ENCODE measurements around a stretch of chr5.

DNA sequence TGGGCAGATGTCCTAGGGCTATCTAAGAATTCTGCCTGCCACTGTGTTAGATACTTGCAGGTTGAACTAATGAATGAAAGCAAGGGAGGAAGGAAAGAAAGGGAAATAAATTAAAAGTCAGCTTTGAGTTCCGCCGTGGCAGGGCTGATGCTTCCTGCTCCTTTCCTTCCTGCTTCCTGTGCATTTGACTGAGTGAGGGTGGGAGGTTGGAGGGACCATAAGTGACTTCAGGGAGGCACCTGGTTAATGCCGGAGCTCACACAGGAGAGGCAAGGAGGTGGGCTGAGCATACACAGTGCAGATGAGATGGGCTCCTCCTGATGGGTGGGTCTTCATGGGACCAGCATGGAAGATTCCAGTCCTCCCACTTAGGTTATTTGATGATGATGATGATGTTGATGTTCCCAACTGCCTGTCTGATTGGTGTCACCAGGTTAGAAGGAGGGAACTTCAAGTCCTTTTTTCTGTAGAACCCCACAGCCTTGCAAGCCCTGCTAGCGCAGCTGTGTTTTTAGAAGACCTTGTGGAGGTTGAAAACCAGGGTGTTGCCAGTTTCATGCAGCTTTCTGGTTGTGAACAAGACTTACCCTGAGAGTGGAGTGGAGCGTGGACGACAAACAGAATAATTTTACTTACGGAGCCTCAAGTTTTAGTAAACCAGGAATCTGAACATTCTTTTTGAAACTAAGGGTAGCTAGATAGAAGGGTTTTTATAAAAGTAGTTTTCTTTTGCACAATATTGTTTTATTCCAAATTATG, 82.9 kb downstream of the TRIO start:
- PRO-cap, result no peak

DNA sequence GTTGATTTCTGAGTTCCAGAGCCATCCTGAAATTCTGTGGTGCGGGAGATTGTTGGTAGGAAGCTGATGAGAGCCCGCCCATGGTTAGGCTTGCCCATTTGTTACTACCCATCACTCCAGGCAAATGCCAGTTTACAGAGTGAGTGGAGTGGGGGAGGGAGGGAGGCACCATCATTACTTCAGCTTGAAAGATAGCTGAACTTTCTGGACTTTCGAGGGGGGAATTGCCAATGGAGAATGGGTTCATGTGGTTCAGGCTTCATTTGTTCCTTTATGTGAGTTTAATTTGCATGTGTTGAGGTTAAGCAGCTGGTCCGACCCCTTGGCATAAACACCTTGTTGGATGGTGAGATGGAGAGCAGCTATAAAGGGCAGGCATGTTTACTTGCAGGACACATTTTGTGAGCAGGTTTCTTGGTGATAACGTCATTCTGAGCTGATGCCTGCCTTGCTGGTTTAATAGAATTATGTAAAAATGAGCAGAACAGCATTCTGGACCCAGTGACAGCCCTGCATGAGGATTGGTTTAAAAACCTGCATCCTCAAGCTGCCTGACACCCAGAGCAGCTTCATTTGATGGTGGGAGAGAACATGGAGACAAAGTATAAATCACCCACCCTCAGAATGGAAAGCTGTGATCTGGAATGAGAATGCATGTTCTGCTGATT, 106.2 kb downstream of the TRIO start:
- PRO-cap, result no peak

DNA sequence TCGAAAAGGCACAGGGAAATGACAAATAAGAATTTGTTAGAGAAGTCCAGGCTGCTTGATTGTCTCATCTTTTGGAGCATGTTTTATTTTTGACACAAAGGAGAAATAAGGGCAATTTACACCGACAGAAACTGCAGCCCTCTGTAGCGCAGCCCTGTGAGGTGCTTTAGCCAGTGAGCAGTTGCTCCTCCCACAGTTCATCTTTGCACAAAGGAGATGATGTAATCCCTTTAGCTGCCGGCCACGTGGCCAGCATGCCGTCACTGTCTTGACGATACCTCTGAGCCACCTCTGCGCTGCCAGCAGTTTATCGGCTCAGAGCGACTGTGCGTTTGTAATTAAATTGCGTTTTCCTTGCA, 106.8 kb downstream of the TRIO start:
- PRO-cap, result no peak

- PRO-cap, result no peak
Observed at GRCh38 chr5:14256929-14257777, 114.0 kb downstream of the TRIO start.

DNA sequence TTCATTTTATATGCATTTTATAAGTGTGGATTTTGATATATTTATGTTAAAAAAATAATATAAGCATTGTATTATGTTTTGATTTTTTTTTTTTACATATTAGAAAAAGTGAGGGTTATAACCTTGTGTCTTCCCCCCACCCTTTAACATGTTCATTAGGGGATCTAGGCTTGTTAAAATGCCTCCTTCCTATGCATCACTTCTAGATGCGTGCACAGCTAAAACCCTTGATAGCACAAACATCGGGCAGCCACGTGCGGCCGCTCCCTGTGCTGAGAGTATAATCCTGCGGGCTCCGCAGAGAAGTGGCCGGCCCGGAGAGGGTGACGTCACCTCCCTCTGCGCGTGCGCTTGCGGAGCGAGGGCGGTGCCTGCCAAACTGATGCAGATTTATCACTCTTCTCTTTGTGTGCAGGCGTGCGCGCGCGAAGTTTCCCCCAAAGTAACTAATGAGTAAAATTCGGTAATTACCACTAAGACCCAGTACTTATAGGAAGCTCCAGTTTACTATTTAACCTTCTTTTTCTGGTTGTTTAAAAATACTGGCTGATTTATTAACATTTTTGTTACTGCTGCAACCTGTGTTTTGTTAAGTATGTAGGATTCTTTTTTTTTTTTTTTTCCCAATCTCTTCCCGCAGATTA, 121.5 kb downstream of the TRIO start:
- PRO-cap, result no peak

DNA sequence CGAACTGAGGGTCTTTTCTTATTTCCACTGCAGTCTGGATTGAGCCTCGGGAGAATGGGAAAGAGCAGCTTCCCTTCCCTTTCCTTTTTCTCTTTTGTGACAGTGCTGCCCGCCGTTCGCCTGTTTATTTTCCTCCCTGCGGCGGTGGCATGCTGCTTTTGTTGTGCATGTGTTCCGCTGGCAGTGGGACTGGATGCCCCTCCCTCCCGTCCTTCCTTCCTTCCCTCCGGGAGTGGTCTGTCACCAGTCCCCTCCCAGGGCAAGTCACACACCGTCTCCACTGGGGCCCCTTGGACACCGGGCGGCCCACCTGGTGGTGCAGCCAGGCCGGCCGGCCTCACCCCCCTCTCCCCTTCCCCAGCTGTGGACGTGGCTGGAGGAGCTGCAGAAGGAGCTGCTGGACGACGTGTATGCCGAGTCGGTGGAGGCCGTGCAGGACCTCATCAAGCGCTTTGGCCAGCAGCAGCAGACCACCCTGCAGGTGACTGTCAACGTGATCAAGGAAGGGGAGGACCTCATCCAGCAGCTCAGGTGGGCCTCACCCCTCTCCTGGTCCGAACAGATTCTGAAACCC, 214.8 kb downstream of the TRIO start:
- PRO-cap, result no peak

DNA sequence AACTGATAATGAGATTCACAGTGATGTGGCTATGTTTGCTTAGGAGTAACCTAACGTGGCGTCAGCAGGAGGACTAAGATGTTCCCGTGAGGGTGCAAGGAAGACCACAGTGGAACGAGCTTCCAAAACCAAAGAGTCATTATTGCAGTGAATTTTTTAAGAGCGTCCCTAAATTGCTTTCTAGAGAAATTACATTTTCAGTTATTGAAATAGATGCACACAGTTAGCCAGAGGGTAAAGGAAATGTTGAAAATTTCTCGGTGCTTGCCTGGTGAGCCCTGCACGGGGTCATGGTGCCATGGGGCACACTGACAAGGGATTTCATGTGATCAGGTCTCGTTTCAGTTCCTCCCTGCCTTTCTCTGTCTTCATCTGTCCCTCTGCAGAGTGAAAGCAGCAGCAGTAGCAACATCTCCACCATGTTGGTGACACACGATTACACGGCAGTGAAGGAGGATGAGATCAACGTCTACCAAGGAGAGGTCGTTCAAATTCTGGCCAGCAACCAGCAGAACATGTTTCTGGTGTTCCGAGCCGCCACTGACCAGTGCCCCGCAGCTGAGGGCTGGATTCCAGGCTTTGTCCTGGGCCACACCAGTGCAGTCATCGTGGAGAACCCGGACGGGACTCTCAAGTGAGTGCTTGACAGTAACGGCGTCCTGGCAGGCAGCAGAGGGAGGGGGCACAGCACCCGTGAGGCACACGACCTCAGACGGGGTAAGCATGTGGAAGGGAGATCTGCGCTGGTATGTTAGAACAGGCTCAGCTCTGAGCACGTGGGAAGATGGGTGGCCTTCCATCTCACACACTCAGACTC, 89.2 kb upstream of the OTULINL start:
- PRO-cap, result no peak

DNA sequence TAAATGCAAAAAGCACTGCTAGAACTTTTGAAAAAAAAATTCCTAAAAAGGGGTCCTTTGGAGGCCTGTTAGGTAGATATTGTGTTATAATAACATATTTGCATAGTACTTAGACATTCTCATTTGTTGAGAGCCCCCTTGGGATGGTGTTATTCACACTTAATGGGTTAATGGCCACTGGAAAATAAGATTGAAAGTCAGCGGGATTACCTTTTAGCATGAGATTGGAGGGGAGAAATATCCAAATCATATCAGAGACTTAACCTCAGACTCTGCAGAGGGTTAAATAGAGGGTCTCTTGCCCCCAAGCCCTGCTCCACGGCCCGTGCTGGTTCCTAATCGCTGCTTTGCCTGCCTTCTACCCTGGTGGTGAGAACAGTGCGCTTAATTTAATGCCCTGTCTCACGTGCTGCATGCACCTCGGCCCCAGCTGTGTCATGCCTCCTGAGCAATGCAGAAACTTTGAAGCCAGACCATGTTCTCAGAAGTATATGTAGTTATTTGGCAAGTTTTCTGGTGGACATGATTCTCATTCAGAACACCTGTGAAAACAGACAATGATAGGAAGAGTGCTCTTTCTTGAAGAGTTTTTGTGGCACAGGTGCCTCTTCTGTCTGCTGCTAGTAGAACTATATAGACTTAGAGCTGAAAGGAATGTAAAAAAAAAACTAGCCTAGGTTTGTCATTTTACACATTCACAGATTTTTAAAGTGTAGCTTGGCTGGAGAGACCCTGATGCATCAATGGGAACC, 1.4 kb downstream of the OTULIN start:
- PRO-cap, result no peak

DNA sequence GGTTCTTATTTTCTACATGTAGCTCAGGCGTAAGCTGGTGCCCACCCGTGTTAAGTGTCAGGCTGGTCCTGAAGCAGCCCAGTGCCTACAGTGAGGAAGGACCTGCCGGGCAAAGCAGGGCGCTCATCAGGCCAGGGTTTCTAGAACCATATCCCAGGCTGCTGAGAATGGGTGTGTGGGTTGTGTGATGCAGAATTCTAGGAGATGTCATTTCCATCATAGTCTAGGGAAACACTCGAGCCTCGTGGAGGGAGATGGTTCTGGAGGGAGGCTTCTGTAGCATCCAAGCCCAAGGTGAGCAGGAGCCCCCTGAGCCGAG, 37.2 kb downstream of the OTULIN start:
- PRO-cap, result no peak

DNA sequence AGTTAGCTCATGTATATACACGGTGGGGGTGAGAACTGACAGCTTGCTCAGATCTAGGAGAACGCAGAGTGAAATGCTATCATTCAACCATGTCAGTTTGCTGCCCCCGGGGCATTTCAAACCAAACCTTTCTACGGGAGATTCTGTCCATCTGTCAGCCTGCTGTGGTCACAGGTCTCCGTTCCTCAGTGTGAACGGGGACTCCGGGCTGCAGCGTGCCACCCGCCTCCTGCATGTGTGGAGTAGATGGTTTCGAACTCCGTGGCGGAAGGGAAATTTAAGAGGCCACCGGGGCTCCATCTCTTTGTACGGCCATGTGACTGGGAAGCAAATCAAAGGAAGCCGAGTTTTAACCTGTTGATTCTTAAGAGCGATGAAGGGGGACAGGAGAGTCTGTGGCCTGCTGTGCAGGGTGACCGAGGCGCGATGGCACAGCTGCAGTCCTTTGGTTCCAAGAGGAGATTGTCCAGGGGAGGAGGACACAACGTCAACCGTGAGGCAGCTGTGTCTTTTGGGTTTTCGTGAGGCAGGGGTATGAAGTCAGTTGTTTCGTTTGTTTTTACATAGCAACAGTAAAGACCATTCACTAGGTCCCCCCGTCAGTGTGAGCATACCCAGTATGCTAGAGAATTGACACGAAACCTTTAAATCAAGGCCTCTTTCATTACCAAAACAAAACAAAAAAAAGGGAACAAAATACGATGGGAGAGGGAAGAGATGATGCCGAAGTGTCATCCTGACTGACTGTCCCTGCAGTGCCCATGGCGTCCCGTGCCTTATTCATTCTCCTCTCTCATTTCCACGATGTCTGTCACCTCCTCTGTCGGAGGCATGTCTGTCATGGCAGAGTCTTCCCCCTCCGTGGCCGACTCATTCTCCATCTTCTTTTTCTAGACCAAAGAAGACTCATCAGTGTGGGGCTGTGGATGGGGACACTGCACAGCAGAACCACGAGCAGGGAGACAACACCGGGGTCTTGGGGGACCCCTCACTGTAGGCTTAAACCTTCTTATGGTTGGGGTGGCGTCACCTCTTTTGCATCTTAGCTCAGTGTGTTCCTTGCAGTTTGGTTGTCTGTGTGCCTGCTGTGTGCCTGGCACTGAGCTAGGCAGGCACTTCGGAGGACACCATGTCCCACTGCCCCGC, 46.3 kb downstream of the OTULIN start:
- PRO-cap, result no peak

DNA sequence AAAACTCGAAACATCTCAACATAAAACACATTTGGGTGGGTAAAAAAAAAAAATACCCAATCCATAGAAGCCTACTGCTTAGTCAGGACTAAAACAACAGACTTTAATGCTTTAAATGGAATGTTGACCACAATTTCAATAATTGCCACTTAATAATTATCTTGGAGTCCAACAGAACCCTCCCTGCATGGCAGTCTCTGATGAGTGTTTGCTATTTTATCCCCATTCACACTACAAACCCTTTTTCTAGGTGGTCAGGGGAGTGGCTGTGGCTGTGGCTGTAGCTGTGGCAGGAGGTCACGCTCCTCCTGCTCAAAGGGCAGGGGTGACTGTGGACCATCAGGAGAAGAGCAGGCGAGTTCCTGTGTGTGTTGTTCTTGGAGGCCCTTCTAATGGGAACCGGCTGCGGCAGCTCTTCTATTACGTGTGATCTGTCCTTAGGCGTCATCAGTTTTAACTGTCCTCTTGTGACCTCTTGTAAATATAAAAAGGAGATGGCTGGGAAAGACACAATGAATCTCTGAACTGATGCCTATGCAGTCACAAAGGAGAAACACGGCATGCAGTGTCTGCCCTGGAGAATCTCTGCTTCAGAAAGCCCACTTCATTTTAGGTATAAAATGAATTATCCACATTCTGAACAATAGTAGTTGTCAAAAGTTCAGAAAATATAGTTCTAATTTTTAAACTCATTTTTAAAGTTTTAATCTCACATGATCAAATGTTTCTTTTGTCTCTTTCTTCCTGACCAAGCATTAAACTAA, 65.1 kb downstream of the ANKH start:
- PRO-cap, result no peak

DNA sequence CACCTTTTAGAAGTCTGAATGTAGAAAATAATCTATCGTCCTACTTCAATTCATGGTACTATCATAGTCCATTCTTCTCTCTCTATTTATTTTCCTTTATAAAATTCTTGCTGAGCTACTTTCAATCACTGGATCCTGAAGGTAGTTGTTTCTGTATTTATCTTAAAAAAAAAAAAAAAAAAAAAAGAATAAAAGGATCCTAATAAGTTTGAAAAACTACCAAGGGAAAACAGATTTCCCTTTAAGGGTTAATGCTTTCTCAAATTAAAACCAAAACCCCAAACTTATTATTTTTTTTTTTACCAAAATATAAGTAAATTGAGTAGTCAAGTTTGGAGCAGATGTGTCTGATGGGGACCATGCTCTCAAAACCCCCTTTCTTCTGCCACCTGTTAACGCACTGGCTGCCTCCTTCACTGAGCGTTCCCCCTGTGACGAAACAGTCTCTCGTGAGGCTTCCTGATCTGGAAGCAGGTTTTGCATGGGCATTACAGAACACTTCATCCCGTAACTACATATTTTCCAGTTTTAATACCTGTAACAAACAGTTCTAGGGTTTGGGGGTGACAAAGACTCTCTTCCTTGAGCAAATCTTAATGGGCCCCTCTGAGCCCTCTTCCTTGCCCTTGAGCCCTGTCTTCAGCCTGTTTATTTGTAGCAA, 59.5 kb downstream of the ANKH start:
- PRO-cap, result no peak

DNA sequence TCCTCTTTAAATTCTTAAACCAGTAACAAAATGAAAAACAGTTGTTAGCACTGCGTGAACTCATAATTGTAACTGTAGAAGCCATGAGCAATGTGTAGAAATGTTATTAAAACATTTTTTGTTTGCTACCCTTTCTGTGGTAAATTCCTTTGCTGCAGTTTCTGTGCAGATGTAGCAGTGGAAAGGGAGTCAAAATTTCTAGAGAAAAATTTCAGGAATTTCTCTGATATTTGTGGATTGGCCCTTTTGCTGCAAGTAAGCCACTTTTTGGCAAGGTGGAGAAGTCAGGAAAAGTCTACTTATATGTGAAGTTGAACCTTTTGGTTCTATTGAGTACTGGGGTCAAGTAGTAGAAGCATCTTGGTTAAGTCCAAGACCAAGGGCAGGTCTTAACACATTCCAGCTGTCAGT, 10.1 kb downstream of the FBXL7 start:
- PRO-cap, result no peak

GRCh38 chr5:15696933-15697283, 196.9 kb downstream of the FBXL7 start:
- PRO-cap, result no peak

DNA sequence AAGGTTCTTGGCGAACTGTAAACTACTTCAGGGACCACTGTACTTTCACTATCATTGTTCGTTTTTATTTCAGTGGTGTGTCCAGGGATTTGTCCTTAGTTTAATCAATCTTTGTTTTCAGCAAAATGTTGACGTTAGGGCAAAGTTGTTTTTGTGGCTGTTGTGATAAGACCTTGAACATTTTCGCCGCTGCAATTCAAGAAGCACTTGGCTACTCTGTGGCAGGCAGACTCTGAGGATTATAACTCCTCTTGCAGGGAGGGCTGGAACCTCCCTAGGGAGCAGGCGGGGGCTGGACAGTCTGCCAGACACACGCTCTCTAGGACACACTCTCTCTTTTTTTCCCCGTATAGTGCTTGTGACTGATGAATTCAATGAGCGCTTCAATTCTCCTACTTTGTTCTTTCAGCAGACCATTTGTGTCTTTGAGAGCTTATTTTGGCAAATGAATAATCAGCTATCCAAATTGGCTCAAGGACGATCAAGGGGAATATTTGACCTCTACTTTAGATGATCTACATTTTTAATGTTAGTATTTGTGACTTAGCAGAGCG, 252.9 kb downstream of the FBXL7 start:
- PRO-cap, result no peak

DNA sequence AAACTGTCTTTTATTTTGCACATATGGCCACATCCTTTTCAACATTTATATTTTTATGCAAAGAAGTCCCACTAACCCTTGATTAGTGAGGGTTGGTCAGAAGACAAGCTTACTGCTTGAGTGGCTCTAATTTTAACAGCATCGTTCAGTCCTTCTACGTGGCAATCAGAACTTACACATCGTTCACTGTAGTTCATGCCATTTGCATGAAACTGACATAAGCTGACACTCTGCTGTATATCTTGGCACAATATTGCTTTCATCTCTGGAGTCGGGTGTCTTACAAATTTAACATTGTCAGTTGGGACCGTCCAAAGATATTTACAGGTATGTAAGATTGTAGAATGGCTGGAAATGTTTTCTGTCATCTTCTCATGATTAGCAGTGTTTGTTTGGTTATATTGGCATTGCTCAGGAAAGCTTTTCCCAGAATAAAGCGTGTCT, 50.6 kb downstream of the MARCHF11 start:
- PRO-cap, result no peak

DNA sequence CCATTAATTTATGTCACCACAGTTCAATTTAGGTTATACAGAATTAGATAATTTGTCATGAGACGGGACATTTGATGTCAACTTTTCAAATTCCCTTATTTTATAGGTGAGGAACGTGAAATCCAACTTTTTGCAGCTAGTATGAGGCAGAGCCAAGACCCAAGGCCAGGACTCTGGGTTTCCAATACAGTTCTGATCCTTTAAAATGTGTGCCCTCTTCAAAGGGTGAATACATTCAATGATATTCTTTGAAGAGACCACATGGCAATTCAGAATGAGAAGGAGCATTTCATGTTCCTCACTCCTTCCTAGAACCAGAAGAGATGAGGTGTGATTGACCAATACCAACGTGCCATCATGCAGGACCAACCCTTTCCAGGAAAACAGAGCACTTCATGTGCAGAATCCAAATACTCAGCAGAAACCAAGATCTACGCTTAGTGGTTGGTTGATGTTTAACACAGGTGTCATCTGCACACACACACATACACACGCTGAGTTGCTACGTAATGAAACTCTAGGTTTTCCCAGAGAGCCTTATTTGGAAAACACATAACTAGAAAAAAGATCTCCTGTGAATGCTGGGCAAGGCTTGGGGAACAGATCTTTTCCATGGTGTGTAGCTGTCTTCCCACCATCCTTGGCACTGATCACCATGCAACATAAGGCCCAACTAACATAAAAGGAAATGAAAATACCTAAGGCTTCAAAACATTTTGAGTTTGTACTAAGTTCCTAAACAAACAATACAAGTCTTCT, 21.0 kb upstream of the ZNF622 start:
- PRO-cap, result no peak

- PRO-cap, result no peak
Observed at GRCh38 chr5:16505238-16506446, 40.0 kb upstream of the ZNF622 start.

DNA sequence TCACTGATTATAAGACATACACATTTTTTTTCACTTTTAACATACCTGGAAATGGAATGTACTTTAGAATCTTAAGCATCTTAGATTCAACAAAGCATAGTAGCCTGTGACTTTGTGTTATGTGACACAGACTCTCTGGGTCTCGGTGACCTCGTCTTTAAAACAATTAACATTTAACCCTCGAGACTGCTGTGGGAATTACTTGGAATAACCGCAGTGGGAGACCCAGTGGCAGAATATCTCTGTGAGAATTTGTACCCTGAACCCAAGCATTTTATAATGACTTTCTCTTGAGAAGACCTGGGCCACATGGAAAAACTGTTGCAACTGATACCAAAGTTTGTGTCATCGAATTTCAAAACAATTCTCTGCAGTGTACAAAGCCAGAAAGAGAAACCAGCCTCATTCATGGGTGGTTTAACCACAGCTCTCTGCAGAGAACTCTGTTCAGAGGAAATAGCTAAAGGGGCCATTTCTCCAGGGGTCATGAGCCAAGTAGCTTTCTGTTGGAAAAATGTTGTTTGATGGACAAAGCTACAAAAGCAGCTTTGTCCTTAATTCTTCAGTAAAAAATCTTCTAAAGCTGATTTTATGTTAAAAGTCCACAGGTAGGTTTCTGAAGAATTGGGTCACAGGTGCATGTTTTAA, 10.0 kb upstream of the RETREG1 start:
- PRO-cap, result no peak

DNA sequence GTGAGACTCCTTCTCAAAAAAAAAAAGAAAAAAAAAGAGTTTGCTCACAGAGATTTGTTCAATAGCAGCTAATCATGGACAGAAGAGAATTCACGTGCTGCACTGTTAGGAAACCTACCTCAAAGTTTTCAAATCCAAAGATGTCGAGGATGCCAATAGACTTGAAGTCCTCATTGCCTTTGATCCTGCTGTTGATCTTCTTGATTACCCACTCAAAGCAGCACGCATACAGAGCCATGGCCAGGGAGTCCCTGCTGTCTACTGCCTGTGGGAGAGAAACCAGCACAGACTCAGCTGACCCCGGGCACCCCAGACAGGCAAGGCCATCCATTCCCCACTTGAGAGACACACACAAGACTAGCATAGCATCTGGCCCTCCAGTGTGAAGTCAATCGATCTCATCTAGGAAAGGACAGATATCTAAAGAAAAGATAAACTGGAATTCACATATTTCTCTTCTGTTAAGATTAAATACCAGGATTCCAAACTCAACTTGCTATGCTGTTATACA, 147.4 kb upstream of the RETREG1 start:
- PRO-cap, result no peak